ENCODE results near the gene SARM1.

- PRO-cap: no peak
- RAMPAGE, long total RNA: no peak
Measured at GRCh38 chr17:20924365-20924677, 118.5 kb downstream of the USP22 start.

- PRO-cap: no peak
- RAMPAGE, long total RNA: no peak
Measured at GRCh38 chr17:21011139-21011615, 31.6 kb downstream of the USP22 start.

GRCh38 chr17:21198257-21198787 is 15.6 kb downstream of the TMEM11 start:
- PRO-cap: no peak
- RAMPAGE, long total RNA: no peak

DNA sequence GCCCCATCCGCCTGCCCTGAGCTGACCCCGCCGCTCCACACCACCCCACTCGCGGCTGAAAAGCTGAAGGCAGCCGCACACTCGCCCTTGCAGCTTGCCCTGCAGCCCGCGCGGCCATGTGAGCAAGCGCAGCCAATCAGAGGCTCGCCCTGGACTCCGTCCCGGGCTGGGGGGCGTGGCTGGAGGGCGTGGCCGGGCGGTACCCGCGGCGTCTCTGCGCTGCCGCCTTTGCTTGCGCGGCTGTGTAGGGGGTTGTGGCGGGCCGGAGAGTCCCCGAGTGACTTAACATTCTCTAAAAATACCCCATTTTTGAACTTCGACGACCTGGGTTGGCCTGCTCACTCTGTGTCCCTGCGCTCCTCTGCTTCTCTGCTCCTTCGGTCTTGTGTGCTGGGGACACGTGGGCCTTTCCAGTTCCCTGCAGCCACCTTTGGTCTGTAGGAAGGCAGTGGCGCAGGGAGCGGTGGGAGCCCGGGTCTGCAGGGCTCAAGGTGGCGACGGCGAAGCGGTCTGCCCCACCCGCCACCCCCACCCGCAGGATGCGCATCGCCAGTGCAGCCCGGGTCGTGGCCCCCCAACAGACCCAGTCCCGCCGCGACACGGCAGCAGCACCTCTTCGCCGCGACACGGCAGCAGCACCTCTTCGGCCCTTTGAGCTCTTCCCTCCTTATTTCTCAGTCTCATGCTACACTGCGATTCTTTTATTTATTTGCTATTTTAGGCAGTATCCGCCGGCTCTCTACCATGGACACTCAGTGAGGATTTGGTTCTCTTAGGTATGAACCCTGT is 8.6 kb upstream of the MAP2K3 start:
- PRO-cap: bidirectional peak, plus-strand start at position 312 of the sequence, minus-strand start at position 118 of the sequence
- RAMPAGE, long total RNA: no peak

GRCh38 chr17:21397321-21397958 is 21.3 kb downstream of the KCNJ12 start:
- PRO-cap: bidirectional peak, plus-strand start at chr17:21397490, minus-strand start at chr17:21397449
- RAMPAGE, long total RNA: no peak

DNA sequence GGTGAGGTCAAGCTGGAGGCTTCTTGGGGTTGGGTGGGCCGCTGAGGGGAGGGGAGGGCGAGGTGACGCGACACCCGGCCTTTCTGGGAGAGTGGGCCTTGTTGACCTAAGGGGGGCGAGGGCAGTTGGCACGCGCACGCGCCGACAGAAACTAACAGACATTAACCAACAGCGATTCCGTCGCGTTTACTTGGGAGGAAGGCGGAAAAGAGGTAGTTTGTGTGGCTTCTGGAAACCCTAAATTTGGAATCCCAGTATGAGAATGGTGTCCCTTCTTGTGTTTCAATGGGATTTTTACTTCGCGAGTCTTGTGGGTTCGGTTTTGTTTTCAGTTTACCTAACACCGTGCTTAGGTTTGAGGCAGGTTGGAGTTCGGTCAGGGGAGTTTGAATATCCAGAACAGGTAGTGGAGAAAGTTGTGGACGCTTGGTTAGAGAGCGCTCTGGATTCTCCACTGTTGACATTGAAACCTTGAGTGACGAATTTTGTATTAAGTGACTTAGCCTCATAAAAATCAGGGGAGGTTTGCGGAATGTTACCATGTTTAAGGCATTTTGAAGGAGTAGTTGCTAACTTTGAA is 511.2 kb downstream of the KCNJ18 start:
- PRO-cap: no peak
- RAMPAGE, long total RNA: no peak

- PRO-cap: no peak
- RAMPAGE, long total RNA: no peak
Measured at GRCh38 chr17:22692388-22693059, 1000.2 kb downstream of the KCNJ18 start.

DNA sequence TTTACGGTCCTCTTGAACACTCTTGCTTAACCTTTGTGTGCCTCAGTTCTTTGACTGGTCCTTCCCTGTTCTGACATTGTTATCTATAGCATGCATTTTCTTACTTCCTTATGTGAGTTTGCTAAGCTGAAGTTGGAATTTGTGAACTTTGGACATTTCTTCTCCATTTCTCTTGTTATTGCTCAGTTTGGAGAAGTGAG is 29.6 kb upstream of the WSB1 start:
- PRO-cap: no peak
- RAMPAGE, long total RNA: no peak

DNA sequence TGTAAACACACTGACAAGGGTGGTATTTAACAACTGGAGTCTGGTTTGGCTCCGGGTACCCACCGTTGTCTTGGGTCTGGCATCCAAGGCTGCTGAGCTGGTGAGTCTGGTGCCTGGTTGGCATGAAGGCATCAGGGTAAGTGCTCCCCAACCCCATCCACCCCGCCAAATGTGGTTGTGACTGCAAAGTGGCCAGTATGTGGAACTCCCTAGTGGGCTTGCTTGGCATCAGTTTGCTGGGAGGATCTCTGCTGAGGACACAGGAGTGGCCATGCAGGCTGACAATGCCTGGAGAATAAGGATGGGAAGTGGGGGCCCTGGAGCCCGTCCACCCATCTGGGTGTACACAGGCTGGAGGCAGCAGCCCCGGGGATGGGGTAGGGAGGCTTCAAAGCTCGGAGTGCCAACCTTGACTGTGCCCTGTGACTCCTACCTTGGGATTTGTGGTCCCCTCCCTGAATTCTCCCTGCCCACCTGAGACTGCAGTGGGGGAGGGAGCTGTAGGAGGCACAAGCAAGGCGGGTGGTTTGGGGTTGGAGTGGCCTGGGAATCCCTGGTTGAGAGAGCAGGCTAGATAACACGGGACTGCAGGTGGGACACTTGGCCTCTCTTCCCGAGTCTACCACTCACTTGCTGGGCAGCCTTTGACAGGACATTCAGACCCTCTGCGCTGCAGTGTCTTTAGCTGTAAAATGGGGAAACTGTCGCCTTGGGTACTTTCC is 30.1 kb downstream of the KSR1 start:
- PRO-cap: no peak
- RAMPAGE, long total RNA: no peak

DNA sequence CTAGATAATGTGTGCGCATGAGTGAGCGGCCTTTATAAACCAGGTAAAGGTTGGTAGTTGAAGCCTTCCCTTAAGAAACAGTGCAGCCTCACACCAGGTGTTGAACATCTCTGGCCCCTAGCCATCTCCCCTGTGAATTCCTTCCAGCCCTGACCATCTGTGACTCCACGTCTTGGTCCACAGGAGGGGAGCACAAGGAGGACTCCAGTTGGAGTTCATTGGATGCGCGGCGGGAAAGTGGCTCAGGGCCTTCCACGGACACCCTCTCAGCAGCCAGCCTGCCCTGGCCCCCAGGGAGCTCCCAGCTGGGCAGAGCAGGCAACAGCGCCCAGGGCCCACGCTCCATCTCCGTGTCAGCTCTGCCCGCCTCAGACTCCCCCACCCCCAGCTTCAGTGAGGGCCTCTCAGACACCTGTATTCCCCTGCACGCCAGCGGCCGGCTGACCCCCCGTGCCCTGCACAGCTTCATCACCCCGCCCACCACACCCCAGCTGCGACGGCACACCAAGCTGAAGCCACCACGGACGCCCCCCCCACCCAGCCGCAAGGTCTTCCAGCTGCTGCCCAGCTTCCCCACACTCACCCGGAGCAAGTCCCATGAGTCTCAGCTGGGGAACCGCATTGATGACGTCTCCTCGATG is 48.4 kb upstream of the LGALS9 start:
- PRO-cap: no peak
- RAMPAGE, long total RNA: no peak

- PRO-cap: no peak
- RAMPAGE, long total RNA: no peak
Measured at GRCh38 chr17:27635441-27635853, 4.5 kb downstream of the LGALS9 start.

- PRO-cap: no peak
- RAMPAGE, long total RNA: no peak
Measured at GRCh38 chr17:27638003-27638740, 7.2 kb downstream of the LGALS9 start.

- PRO-cap: no peak
- RAMPAGE, long total RNA: no peak
Measured at GRCh38 chr17:27797834-27798309, 2.5 kb downstream of the NOS2 start.

GRCh38 chr17:28030223-28030770 is 12.2 kb upstream of the NLK start:
- PRO-cap: no peak
- RAMPAGE, long total RNA: no peak

- PRO-cap: no peak
- RAMPAGE, long total RNA: no peak
Measured at GRCh38 chr17:28034166-28034955, 8.1 kb upstream of the NLK start.

DNA sequence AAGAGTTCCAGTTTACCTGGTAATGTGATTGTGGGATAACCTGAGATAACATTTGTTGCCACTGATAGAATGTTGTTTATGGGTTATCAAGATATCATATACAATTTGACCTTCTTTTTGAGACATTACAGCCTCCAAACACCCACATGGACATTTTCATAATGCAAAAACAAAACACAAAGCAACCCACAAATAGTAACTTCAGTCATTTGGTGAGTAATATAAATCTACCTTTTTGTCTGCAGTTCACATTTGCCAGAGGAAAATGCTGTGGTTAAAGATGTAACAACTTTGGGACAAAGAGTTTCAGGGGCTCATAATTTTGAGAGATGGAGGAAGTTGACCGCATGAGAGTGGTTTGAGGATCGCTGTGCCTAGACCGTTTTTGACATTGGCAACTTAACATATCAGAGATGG is 3.9 kb downstream of the NLK start:
- PRO-cap: no peak
- RAMPAGE, long total RNA: no peak

DNA sequence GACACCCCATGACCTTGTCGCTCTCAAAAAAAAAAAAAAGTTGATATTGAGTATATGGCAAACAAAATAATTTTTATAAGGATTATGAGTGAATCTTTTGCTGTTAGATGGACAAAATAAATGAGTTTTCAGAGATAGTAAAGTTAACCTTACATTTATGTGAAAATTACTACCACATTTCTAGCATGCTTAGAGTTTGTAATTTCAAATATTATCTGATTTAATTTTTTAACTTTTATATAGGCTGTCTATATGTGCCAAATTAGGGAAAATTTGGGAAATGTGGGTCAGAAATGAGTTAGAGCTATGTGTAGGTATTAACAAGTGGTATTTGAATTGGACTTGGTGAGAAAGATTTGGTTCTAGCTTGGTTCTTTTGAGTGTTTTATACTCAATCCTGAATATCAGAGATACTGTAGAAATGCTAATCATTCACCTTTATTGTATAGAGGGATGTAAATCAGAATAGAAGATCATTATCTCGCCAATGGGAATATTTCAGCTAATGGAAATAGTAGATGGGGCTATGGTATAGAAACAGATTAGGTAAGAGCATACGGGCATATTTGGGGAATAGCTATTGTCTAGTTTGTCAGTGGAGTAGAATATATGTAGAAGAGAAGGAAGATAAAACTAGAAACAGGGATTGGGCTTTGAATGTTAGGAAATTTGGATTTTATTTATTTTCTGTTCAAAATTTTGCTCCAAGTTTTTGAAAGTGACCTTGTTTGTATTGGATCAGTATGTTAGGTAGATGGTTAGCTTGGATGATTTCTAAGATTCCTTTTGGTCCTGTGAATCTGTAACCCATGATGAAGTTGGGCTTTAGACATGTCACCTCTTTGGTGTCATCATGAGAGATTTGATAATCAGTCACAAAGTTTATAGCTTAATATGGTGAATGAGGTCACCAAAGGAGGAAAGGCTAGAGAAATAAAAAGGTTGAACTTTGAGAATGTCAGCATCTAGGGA is 44.8 kb downstream of the NLK start:
- PRO-cap: no peak
- RAMPAGE, long total RNA: no peak

GRCh38 chr17:28172700-28173765 is 130.6 kb downstream of the NLK start:
- PRO-cap: no peak
- RAMPAGE, long total RNA: no peak

DNA sequence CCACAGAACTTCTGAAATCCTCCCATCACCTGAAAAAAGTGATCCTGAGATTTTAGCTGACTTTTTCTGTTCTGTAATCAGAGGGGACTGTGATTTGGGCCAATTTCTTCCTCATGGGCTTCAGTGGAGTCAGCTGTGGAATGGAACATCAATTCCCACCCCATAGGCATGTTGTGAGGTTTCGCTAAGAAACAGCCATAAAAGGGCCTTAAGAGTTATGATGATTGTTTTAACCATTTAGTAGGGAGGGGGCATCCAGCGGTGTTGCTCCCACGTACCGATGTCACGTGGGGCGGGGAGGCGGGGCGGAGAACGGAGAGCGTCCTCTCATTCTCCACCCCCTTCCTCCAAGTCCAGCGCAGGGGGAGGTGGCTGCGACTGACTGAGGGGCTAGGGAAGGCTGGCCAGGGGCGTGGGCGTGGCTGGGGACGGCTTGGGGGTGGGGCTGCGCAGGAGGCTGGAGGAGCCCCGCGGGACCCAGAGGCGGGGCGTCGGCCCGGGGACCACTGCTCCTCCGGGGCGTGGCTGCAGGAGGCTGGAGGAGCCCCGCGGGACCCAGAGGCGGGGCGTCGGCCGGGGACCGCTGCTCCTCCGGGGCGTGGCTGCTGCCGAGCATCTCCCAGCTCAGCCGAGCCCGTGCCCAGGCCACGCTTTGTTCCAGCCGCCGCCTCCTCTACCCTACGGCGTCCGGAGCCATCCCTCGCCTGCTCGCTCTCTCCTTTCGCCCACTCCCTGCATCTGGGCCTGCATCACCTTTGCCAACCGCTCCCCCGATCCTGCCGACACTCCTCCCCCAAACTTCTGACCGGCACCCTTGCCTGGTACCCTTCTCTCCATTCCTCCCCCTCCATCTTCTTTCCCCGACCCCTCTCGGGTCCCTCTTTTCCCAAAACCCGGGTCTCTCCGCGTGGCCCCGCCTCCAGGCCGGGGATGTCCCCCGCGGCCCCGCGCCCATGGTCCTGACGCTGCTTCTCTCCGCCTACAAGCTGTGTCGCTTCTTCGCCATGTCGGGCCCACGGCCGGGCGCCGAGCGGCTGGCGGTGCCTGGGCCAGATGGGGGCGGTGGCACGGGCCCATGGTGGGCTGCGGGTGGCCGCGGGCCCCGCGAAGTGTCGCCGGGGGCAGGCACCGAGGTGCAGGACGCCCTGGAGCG is at the start of gene SARM1:
SARM1 (plus strand) TSS at position 615 of the 1,153 bp plus-strand sequence.
- PRO-cap: bidirectional peak, plus-strand start at position 643 of the sequence, minus-strand start at position 285 of the sequence
- RAMPAGE, long total RNA: no peak

DNA sequence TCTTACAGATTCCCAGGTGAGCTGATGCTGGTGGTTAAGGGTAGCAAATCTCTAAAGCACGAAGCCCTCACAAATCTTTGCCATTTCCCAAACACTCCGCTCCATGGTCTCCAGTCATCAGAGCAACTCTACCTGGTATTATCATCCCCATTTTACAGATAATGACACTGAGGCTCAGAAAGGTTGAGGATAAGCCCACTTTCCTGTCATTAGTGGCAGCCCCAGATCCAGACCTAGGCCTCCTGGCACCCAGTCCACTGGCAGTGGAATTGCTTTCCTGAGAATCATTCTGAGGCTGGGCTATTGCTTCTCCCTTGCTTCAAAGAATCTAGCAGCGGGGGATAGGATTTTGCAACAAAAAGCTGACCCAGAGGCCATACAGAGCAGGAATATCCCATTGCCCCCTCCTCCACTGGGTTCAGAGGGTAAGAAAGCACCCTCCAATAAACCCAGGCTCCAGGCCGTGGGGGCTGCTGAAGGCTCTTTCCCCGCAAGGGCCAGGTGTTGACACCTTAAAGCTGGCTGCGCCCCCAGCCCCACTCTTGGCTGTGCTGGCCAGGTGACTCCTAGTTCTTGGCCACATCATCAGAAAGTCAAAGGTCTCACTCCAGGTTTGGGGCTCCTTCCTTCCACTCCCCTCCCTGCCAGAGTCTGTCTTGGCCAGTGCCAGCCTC is 8.5 kb downstream of the SLC46A1 start:
- PRO-cap: no peak
- RAMPAGE, long total RNA: no peak

Data from urinary bladder (tissue), 3 donors.